Pulmonary lymph node (tissue), 1 donor: ENCODE data around the genes BYSL and TRERF1.

DNA sequence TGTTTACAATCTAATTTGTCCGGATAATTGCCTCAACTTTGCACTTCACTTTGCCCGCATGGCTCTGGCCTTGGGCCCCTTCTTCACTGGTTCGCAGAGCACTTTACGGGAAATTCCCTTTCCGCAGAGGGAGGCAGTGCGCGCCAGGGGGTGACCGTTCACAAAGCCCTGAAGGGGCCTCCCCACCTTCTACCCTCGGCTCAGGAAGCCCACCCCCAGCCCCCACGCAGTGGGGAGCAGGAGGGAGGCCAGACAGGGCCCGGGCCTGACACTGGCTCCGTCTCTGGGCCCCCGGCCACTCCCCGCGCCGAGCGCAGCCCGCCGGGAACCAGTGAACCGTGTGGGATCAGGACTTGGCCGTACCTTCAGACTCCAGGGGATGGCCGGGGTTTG, 548 bp upstream of the FOXP4 start:
- PRO-cap = no peak

DNA sequence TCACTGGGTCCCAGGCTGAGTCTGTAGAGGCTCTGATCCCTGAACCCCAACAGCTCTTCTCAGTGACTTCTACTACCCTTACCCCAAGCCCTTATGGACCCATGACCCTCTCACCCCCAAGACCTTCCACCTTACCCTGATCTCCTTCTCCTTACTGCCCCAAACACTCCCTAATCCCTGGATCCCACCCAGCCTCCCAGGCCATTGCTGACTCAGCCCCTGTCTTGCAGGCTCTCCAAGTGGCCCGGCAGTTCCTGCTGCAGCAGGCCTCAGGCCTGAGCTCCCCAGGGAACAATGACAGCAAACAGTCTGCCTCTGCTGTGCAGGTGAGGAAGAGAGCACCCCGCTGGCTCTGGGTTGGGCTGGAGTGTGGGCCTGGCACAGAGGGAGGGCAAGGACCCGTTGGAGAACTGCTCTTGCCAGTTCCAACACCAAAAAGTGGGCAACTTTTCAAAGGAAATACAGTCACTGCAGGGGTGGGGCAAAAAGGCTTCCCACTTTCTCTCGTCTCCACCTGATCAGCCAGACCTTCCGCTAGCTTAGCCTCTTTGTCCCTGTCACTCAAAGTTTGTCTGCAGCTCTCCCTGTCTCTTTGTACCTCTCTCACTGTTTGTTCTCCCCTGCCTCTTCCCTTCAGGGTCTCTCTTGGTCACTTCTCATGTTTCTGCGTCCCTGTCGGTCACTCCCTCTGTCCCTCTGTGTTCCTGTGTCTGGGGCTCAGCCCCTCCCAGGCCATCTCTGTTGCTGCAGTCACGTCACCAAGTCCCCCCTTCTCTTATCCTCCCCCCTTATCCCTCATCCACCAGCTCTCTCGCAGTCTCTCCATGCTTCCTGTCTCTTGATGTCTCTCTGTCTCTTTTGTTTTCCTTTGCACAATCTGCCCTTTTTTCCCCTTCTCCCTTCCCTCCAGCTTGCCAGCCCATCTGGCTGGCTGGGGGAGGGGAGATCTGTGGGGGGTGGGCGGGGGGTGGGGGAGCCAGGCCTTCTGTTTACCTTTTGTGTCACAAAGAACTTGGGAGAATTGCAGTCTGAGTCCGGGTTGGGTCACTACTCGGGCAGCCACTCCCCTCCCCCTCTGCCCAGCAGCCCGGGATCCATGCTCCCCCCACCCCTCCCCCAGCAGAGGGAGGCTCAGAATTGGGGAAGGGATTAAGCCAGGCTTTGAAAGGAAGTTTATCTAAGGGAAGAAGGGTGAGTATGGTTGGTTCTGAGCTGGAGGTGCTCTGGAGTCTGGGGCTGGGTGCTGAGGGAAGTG, 32.0 kb downstream of the FOXP4 start:
- PRO-cap = no peak

DNA sequence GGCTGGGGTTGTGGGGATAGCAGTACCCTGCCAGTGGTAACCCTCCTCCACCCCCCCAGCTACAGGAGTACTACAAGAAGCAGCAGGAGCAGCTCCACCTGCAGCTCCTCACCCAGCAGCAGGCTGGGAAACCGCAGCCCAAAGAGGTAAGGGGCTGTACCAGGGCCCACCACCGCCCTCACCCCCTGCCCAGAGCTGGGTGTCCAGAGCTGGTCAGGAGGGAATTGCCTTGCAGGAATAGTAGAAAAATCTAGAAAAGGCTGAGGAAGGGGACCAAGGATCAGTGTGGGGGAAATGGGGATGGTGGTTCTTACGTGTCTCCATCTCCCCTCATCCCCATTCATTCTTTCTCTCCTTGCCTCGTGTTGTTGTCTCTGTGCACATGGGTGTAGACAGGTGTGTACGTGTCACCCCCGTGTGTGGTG, 39.2 kb downstream of the FOXP4 start:
- PRO-cap = no peak

DNA sequence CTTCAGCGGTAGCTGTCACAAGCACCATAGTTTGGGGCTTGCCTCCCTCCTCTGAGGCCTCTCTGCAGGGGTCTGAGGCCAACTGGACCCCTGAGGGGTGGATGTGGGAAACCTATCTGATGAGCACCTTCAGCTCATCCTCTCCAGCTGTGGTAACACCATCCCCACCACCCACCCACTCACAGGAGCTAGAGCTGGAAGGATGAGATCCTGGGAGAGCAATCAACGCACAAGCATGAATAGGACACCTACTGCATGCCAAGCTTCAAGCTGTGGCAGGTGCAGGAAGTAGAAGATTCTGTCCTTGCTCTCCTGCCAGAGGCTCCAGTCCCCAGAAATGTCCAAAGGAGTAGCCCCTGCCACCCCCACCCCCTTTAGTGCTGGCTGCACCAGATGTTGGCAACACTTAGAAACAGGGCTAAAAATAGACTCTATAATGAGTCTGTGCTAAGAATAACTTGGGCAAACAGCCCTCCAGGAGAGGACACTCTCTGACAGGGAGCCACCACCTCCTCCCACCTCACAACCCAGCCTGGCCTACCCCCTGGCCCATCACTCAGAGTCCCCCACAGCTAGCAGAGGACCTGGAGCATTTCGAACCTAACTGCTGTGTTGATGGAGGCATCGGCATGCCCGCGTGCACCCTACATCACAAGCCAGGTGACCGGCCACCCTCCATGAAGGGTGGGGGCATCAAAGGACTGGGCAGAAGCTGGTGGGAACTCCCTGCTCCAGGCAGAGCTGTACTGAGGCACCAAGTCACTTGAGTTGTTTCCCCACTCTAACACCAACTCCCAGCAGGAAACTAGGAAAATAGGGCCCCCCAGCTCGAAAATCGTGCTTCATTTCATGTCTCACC, 18.9 kb downstream of the TFEB start:
- PRO-cap = no peak

DNA sequence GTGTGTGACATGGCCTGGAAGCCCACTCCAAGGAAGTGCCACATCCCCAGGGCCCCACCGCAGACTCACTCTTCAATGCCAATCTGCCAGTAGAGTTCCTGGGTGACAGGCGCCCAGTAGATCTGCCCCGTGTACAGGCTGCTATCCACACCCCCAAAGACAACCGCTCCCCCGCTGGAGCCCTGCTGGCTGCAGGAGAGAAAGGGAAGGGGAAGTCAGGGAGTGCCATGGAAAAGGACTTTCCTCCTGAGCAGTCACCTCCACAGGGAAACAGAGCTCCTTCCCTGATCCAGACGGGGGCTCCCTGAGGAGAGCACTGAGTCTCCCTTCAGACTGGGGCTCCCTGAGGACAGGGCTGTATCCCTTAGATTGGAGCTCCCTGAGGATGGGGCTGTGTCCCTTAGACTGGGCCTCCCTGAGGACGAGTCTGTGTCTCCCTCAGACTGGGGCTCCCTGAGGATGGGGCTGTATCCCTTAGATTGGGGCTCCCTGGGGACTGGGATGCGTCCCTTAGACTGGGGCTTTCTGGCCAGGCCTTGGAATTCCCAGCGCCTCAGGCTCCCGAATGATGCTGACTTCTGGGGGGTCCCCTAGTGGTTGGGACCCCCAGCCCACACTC, 5.1 kb upstream of the TFEB start:
- PRO-cap = no peak

DNA sequence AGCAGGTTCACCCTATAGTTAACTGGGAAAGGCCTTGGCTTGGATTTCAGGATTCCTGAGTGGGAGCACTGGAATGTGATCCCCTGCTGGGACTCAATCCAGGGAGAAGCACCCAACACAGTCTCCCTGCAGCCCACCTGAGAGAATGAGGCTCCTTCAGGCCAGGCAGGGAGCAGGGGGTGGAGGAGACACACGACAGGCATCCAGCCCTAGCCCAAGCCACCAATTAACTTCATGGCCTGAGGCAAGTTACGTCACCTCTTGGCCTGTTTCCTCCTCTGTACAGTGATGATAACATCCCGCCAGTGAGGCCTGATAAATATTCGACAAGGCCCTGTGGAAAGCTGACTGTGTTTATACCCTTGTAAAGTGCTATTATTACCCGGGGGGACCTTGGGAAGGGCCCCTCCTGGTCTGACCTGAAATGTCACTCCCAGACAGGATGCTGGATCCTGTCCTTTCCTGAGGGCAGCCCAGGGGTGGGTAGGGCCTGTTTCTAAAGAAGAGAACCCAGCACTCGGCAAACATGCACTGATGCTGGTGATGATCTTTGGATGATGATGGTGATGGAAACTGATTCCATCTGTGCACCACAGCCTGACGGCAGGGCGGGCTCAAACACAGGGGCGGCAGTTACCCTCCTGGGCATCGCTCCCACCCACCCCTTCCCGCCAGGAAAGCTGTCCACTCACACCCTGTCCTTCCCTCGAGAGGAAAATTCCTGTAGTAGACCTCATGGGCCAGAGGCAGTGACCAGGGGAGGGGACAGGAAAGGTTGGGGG, 12.4 kb downstream of the FRS3 start:
- PRO-cap = no peak

DNA sequence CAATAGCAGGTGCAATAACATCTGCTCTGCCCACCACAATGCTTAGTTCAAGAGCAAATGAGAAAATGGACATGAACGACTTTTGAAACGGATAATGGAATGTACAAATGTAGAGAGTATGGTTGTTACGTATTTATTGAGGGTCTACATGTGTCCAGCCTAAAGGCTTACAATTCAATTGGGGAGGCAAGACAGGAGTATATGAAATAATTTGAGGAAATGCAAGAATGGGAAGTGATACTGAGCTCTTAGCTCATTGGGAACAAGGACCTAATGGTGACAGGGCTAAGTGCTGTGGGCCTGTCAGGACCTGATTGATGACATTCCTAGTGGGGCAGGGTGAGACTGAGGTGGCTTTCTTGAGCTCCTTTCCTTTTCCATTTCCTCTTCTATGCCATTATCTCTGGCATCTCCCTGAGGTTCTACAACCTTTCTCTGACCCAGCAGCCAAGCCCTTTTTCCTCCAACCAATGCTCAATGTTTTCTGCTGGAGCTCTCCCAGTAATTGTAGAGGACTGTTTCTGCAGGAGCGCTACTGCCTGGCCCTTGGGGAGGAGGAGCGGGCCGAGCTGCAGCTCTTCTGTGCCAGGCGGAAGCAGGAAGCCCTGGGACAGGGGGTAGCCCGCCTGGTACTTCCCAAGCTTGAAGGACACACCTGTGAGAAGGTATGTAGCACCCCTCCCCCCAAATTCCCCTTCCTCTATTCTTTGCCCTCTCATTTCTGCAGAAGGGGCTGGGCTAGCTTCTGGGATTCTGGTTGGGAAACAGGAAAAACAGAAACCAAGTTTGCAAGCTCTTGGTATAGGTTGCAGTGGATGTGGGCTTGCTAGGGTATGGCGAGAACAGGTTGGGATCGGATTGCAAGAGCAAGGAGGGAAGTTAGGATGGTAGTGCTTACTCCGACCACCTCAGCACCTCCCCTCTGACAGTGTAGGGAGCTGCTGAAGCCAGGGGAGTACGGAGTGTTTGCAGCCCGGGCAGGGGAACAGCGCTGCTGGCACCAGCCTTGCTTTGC, 2.8 kb upstream of the TOMM6 start:
- PRO-cap = no peak

DNA sequence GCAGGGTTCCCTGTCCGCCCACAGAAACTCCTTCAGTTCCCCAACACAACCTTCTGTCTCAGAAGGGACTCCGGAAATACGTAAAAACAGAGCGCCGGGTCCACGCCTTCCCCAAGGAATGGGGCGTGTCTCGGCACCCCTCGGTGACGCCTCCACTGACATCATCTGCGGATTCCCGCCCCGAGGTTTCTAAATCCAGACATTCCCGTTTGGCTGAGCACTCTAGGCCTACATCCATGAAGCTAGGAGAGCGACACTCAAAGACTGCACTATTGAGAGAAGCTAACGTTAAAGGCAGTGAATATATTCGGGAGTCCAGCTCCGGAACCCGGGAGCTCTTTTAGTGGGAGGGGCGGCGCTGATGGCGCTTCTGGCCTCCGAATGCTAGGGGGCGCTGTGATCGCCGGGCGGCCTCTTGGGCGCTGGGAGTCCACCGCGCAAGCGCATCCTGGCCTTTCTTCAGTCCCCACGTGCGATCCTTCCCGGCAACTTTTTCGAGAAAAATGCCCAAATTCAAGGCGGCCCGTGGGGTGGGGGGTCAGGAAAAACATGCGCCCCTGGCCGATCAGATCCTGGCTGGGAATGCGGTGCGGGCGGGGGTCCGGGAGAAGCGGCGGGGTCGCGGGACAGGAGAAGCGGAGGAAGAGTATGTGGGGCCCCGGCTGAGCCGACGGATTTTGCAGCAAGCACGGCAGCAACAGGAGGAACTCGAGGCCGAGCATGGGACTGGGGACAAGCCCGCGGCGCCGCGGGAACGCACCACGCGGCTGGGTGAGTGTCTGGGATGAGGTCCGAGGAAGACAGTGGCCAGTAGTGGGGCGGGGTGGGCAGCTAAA, at the start of gene BYSL:
TSS of gene BYSL (plus strand) at position 440 of the 836 bp plus-strand sequence.
- PRO-cap = bidirectional peak, plus-strand start at position 155 of the sequence, minus-strand start at position 29 of the sequence; unidirectional peak, plus-strand start at position 440 of the sequence; unidirectional peak, plus-strand start at position 462 of the sequence

DNA sequence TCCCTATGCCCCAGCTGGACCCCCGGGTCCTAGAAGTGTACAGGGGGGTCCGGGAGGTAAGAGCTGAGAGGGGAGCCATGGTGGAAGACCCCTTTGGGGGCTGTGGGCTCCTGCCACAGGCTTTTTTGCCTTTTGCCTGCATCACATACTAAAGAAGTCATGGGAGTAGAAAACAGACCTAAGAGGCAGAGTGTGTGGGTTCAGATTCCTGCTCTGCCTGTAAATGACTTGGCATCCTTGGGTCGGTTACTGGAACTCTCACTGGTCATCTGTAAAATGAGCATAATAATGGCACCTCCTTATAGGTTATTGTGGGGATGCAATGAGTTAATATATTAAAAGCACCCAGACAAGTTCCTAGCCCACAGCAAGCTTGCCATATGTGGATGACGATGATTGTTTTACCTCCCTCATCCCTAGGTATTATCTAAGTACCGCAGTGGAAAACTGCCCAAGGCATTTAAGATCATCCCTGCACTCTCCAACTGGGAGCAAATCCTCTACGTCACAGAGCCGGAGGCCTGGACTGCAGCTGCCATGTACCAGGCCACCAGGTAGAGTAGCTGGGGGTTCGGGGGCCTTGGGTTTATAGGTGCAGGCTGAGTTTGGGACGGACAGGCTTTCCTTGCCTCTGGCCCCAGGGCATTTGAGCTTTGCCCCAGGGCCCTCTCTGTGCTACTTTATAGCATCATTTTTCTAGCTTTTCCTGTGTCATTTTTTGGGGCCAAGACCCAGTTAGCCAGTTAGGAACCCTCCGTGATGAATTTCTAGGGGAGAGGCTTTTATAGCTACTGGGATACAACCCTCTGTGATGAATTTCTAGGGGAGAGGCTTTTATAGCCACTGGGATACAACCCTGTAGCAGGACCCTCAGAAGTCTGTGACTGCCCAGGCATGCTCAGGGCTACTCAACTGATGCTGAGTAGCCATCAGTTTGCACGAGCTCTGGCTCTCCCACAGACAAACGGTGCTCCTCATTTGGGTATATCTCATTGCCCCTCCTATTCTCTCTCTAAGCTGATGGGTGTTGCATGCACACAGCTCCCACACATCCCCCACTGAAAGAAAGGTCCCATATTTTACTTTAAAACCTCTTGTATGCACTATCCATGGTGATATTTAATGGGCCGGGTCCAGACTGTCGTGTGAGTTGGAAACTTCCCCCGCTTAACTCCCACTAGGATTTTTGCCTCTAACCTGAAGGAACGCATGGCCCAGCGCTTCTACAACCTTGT, 9.3 kb downstream of the BYSL start:
- PRO-cap = no peak

DNA sequence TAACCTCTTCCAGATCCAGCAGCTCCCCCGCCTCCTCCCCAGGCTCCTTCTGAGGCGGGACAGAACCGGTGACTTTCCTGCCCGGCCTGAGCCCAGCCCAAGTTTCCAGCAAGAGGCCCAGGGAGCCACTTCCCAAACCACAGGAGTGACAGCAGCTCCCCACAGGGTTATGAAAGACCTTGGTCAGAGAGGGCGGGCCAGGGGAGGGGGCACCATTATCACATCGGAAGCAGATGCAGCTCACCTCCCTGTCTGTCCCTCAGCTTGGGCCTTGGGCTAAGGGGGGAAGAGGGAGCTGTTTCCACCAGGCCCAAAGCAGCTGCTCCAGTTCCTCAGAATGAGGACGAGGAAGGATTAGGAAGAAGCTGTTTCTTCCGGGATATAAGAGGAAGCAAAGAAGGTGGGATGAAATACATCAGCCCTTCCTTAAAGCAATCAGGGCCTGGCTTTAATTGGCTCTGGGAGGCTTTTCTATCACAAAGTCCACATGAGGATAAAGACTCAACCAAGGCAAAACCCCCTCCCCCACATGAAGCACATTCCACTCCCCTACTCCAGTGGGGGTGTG, 2.1 kb downstream of the CCND3 start:
- PRO-cap = no peak

- PRO-cap = no peak
These were observed 11.0 kb upstream of the TAF8 start for GRCh38 chr6:42039193-42039932.

DNA sequence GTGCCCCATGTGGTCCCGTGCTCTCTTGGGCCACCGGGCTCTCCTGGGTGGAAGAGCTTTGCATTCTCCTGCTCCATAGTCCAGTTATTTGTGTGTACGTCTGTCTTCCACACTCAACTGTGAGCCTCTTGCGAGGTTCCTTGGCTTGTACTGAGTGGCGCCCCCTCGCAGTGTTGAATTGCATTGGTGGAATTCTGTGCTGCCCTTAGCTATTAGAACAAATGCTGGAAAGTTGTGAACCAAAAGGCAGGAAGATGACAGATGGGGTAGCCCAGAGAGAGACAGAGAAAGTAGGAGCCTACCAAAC, 45.9 kb downstream of the TAF8 start:
- PRO-cap = no peak

- PRO-cap = no peak
These were observed 41.9 kb downstream of the C6orf132 start for GRCh38 chr6:42100556-42100798.

- PRO-cap = no peak
These were observed 9.7 kb upstream of the MRPS10 start for GRCh38 chr6:42227194-42227951.

DNA sequence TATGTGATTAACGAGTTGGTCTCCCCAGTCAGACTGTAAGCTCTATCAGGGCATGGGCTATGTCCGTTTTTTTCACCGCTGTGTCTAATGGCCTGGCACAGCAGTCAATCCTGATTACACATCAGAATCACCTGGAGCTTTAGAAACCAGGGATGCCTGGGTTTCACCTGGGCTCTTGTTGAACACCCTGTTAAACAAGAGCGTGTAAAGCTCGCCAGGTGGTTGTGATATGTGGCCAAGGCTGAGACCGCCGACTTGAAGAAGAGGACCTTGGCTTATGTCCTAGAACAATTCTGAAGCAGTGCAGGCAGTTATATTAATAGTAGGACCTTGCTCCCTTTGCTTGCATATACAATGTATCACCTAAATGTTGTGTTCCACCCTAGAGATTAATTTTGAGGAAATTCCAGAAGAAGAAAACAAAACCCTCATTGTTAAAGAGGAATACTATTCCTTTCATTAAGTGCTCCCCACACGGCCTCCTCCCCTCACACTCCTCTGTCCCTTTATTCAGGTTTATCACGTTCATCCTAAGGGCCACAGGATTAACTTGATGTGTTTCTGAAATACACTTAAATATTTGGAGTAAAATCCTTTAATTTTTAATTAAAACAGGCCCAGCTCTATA, 89.3 kb upstream of the MRPS10 start:
- PRO-cap = no peak

DNA sequence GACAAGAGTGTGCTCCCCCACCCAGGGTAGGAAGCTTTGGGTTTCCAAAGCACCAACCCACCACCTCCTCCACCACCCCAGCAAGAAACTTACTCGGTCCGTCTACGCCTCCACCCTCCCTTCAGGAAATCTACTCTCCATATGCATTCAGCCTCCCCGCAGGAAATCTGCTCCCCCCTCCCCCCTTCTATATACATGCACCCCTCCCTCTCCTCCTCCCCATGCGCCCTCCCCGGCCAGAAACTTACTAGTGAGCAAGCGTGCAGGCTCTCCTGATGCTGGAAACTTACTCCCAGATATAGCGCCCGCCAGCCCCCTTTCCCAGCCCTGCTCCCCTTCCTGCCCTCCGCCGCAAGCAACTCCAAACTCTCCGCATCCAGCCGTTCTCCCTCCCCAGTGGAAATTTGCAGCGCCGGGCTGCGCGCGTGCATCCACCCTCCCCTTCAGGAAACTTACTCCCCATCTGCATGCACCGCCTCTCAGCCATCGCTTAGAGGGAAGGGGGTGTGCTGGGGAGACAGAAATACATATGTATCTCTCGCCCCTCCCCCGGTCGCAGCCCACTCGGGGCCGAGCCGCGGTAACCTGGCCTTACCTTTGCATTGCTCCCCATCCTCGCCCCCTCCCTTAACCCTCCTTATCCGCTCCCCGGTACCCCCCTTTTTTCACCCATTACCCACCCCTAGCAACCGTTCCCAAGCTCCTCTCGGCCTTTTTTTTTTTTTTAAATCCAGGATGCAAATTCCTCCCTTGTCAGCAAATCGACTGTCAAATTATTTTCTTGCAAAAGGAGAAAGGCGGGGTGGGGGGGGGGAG, at the start of gene TRERF1:
TSS of gene TRERF1 (minus strand) at position 501 of the 816 bp plus-strand sequence.
- PRO-cap = bidirectional peak, plus-strand start at position 493 of the sequence, minus-strand start at position 454 of the sequence; bidirectional peak, plus-strand start outside the sequence, minus-strand start at position 717 of the sequence

DNA sequence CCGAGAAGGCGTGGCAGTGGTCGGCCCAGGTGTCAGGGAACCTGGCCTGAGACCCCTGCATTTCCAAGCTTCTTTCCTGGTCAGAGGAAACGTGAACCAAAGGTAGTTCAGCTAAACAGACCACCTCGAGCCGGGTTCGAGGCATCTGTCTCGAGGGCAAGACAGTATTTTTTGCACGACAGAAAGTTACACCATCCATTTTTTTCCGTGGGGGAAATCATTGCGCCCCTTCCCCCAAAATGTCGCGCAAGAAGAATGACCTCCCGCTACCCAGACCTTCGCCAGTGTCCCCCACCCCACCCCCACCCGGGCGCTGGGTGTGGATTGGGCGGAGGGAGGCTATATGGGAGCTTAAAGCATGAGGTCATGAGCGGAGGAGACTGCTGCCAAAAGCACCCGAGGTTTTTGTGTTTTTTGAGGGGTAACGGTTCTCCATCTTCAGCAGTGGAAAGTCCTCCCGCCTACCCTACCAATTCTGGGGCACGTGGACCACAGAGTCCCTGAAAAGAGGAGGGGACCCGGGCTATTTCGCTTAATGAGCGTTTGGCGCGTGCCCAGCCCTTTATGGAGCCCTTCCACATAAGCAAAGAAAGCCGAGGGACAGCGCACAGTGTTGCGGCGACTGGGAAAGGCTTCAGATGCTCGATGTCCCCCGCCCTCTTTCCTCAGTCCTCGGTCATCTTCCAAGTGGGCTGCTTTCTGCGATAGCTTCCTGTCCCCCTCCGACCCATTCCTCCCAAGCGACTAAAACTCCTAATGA, 1.9 kb upstream of the TRERF1 start:
- PRO-cap = bidirectional peak, plus-strand start at position 610 of the sequence, minus-strand start at position 477 of the sequence

DNA sequence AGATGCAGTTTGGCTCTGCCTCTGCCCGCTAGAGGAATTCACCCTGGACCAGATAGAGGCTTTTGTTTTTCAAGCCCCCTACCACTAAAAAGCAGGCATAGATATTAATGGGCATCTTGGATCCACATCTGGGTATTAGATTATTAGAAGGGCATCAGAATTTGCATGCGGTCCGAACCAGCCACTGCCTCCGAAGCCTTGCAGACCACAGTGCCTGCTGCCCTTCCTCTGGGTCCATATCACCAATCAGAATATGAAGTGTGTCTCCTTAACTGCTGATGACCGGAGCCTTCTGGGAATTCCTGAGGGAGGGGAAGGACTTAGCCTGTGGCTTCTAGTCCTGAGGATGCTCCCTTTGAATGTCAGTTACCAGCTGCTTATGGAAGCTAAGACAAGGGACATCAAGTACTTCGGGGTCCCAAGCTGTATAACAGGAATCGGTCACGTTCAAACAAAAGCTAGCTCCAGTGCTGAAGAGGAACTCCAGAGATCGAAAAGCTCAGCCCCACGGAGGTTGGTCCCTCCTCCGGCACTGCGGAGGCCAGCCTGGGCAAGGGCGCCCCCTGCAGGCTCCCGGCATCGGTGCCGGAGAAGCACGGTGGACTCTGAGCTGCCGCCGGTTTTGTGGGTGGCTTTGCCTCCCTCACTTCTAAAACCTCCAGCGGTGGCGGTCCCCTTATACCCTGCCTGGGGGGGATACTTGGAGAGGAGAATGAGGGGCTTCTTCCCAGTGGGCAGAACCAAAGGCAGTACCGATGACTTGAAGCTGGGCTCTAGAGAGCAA, 16.4 kb upstream of the UBR2 start:
- PRO-cap = no peak

DNA sequence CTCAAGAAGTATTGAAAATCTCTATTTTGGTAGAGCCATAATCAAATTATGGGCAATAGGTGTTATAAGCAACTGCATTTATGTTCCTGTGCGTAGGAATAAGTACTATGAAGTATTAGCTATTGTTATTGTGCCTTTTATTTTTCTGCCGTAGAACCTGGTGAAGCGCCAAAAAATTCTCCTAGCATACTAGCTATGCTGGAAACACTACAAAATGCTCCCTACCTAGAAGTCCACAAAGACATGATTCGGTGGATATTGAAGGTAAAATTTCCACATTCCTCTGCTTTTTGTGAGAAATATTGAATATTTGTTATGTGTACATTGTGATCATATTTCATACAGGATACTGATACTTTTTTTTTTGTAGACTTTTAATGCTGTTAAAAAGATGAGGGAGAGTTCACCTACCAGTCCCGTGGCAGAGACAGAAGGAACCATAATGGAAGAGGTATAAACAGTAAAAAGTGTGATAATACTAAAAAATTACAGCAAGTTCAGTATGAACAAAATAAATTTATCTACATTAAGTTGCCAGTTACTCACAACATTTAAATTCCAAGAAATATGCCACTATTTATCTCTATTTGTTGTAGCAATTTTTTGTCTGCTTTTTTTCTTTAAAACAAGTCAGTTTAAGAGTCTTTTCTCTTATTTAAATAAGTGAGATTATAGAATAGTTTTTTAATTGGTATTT, 64.4 kb downstream of the PRPH2 start:
- PRO-cap = no peak

DNA sequence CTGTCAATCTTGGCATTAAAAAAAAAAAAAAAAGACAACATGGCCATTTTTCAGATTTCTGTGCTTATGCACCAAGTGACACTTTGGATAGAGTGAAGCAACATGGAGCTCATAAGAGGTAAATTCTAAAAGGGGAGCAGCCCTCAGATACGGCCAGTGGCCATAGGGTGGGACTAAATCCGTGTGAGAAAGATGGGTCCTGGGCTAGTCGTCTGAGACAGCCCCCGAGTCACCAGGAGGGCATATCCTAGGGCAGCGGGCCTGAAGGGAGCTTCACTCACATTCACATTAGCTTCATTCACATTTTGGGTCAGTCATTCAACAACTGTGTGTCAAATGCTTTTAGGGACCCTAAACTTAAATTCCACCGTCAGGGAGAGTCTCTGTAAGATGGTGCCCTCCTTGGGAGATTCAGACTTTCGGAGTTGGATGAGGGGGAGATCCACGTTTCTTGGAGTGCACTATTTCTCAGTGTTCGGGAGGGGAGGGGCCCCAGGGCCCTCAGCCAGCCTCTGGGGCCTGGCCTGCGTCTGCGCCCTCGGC, 24.5 kb downstream of the PRPH2 start:
- PRO-cap = no peak